Pericardium fibroblast (primary cell): ENCODE data around the genes AKIP1 and NRIP3.

- RAMPAGE, long total RNA = no peak
Measured at GRCh38 chr11:8738365-8738942, 55.9 kb downstream of the RPL27A start.

DNA sequence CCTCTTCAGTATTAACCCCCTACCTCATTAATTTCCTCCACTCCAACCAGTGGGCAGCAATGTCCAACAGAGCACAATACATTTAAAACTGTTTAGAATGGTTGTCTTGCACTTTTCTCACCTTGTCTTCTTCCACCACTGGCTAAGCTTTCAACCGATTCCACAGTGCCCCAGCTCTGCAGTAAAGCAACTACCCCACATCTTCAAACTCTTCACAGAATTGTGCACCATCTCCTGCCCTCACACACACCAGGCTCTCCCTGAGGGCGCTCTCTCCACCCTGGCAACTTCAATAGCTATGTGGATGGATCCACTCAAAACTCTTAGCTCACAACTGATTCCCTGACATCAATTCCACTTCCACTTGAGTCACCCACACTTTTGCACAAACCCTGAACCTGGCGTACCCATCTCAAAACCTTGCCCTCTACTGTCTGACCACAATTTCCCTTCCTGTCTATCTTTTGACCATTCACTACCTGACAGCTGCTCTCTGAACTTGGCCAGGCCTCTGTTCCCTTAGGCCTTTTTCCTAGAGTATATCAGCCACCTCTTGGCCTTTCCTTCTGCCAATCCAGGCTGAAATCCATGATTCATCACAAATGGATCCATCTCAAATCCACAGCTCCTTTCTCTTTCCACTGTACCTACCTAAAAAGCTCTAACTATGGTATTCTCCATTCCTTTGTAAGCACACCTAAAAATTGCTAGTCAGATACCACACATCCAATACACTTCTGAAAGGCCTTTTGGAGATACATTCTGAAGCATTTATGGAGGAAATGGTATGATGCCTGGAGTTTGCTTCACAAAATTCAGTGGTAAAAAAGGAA, 21.9 kb downstream of the DENND2B start:
- RAMPAGE, long total RNA = no peak

DNA sequence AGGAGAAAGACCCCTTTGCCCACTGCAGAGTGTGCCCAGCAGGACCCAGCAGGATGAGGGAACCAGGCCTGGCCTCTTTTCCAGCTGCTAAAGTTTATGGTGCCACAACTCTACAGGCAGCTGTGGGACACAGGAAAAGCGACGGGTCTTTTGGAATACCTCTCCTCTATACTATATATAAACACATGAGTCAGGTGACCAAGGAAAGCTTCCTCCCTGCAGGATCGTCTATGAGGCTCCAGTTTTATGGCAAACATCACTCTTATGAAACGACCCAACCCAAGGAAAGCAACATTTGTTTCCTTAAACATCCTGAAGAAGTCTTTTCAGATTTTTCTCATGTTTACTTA, 2.3 kb downstream of the DENND2B start:
- RAMPAGE, long total RNA = no peak

DNA sequence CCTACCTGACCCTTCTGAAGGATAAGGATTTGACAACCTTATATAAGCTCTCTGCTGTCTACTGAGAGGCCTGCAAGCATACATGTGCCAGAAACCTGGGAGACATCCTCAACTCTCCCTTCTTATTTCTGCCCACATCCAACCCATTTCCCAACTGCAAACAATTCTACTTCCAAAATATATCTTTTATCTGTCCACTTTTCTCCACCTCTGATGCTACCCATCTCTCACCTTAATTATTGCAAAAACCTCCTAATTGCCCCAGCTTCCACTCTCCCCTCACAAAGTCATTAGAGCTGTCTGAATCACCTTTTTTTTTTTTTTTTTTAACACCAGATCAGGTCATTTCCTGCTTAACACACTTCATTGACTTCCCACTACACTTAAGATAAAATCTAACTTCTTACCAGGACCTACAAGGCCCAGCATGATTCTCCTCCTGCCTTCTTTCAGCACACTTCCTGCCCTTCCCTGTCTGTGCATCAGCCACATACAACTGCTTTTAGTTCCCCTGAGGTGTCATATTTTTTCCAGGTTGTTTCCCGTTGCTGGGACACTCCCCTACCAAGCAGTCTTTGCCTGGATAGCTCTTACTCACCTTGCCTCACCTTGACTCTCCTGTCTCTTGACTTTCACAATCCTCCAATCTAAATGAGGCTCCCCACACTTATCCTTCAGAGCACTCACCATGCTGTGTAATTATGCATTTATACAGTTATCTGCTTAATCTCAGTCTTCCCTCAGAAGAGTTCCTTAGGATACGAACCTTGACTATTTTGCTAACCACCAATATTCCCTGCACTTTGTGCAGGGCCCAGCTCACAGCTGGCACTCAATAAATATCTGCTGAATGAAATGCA, 3.7 kb upstream of the DENND2B start:
- RAMPAGE, long total RNA = no peak

DNA sequence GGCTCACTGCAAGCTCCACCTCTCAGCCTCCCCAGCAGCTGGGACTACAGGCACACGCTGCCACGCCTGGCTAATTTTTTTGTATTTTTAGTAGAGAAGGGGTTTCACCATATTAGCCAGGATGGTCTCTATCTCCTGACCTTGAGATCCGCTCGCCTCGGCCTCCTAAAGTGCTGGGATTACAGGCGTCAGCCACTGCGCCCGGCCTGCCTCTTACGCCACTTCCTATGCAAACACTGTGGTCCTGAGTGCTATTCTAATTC, 47.7 kb upstream of the AKIP1 start:
- RAMPAGE, long total RNA = no peak

GRCh38 chr11:8910709-8911932, at the start of gene AKIP1:
AKIP1 (plus strand) TSS chr11:8911189.
- RAMPAGE, long total RNA = start-site peak on the plus strand at chr11:8911131-8911223, 289 and 123 reads in 2 replicates; start-site peak on the plus strand at chr11:8911339-8911397, 15 and 15 reads in 2 replicates

GRCh38 chr11:9003362-9004302, at the start of gene NRIP3:
NRIP3 (minus strand) TSS chr11:9004001.
- RAMPAGE, long total RNA = no peak

DNA sequence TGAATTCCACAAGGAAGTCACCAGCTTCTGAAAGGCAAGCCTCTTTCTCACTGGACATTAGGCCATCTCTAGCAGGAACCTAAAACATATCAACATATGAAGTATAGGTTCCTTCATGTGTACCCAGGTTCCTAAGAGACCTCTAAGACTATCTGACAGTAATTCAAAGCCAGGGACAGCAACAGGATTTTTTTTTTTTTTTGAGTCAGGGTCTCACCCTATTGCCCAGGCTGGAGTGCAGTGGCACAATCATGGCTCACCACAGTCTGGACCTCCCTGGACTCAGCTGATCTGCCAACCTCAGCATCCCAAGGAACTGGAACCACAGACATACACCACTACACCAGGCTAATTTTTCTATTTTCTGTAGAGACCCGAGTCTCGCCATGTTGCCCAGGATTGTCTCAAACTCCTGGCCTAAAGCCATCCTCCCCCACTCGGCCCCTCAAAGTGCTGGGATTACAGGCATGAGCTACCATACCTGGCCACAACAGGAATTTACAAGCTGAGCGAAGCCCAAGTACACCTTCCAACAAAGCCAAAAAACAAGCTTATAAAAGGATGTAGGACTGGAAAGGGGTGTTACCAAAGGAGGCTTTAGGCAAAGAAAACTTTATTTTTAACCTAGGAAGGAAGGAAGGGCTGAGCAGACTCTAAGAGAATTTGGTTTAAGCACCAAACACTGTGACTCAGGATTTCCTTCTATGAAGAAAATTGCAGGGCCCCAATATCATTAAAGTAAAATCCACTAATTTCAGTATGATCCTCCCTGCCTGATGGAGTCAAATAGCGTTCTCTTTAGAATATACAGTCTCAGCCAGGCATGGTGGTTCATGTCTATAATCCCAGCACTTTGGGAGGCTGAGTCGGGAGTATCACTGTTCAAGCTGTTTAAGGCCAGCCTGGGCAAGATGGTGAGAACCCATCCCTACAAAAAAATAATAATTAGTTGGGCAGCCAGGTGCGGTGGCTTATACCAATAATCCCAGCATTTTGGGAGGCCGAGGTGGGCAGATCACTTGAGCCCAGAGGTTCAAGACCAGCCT, 12.2 kb downstream of the DENND5A start:
- RAMPAGE, long total RNA = no peak

GRCh38 chr11:9410403-9410896, 26.0 kb downstream of the IPO7 start:
- RAMPAGE, long total RNA = no peak

DNA sequence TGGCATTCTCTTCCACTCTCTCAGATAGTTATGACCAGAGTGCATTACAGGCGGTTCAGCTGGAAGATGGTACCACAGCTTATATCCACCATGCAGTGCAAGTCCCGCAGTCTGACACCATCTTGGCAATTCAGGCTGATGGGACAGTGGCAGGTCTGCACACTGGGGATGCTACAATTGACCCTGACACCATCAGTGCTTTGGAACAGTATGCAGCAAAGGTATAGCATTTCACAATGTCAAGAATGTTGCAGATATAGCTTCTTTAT, 17.5 kb downstream of the ZNF143 start:
- RAMPAGE, long total RNA = no peak

DNA sequence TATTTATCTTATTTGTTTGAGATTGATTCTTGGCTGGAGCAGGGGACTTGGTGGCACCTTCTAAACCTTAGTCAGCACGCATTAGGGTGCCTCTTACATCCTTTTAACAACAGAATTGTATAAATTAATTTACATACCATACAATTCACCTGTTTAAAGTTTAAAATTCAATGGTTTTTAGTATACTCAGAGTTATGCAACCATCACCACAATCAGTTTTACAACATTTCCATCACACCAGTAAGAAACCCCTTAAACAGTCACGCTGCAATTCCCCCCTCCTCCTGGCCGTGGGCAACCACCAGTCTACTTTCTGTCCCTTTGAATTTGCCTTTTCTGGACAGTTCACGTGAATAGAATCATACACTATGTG, 20.2 kb upstream of the SWAP70 start:
- RAMPAGE, long total RNA = no peak

DNA sequence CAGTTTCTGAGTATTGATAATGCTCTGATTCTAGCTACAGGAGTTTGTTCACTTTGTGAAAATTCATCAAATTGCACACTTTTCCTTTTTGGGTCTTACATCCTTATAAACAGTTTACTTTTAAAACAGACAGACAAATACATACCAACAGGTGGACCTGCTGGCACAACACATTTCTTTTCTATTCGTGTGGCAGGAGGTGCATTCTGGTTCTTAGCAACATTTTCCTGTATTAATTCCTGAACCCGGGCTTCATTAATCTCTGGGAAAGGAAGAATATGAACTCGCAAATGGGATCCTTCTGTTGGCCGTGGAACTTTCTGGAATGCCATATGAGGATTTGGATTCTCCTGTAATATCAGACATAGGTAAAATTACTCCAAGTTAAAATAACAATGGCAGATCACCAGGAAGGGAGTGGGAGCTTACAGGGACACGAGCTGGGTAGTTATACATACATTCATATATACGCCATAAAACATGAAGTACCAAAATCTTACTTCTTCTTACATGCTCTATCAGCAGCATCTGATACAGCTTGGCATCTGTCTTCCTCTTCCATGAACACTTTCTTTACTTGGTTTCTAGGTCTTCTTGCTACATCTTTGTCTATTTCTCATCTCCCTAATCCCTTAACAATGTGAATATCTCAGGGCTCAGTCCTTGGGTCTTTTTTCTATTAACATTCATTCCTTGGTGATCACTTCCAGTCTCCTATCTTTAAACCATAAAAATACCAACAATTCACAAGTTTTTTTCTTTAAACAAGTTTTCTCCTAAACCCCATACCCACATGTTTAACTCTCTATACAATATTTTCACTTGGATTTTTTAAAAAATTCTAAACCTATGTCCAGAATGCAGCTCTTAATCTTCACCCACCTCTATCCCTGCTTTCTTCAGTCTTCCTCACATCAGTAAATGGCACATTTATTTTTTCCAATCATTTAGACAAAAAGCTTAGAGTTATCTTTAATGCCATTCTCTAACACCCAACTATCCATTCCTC, 304.6 kb downstream of the SWAP70 start:
- RAMPAGE, long total RNA = no peak

DNA sequence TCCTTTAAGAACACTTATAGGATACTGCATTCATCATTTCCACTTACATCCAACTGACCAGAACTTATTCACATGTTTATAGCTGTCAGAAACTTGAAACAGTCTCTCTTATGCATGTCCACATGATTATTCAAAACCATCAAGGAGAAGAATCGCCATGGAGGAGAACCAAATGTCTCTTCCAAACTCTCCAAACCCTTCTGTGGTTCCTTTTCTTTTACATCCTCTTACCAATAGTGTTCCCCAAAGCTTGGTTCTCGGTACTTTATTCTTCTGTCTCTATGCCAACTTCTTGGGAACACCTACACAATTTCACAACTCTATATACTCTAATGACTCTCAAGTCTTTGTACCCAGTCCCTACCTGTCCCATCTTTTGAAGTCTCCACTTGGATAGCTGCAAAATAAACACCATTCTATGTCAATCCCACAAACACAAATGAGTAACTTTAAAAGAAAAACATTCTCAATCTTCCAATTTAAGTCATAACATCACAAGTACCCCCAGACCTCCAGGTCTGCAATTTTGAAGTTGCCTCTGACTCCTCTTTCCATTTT, 12.6 kb downstream of the SBF2 start:
- RAMPAGE, long total RNA = no peak

- RAMPAGE, long total RNA = no peak
Measured at GRCh38 chr11:10292106-10292601, 1.9 kb downstream of the SBF2 start.

GRCh38 chr11:10295146-10296005, 1.4 kb upstream of the SBF2 start:
- RAMPAGE, long total RNA = no peak

DNA sequence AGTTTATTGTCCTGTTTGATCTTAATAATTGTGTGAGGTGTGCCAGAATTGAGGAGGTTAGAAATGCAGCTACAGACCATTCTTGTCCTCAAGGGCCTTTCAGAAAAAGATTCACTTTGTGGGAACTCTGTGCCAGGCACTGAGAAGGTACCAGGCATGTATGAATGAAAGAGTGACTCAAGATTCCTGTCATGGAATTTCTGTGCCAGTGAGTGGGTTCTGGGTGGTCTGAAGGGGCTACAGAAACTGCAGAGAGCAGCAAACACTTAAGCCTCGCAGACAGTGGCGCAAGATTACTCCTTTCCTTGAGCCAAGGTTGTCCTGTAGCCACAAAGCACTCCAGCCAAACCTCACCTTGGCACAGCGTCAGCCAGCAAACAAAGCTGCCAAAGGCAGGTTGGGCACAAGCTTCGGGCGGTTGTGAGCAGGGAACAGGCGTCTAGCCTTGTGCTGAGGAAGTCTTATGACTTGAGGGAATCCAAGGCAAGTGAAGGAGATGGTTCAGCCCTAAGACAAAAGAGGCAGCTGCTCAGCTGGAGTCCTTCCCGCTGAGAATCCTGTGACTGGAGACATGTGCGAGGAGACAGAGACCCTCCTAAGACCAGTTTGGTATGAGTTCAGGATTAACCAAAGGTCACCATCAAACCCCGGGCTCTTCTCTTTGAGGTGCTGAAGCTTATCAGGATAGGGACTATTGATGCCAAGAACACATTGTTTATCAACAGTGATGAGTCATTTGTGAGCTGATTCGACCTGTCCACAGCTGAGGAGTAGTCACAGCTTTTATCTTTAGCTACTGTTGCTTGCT, 4.3 kb downstream of the ADM start:
- RAMPAGE, long total RNA = no peak

GRCh38 chr11:10310321-10310778, 5.5 kb downstream of the ADM start:
- RAMPAGE, long total RNA = no peak

DNA sequence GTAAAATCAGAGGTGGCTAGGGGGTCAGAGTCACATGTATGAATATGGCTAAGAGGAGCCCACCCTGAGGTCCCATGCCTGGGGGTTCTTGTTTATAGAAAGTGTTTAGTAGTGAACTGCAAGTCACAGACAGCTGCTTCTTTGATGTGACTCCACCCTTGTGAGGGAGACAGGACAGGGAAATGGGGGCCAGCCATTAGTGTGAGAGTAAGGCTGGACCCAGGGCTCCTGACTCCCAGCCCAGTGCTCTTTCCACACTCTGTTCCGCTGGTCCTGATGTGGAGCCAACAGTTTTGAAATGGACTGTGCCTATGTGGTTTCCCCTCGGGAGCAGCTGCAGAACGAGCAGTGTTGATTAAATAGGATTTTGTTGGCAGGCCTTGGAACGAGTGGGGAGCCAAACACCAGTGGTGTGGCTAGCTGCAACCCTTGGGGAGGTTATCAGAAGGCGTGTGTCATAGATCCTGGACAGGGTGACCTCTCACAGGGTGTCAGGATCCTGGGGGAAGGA, 66.6 kb upstream of the AMPD3 start:
- RAMPAGE, long total RNA = no peak

DNA sequence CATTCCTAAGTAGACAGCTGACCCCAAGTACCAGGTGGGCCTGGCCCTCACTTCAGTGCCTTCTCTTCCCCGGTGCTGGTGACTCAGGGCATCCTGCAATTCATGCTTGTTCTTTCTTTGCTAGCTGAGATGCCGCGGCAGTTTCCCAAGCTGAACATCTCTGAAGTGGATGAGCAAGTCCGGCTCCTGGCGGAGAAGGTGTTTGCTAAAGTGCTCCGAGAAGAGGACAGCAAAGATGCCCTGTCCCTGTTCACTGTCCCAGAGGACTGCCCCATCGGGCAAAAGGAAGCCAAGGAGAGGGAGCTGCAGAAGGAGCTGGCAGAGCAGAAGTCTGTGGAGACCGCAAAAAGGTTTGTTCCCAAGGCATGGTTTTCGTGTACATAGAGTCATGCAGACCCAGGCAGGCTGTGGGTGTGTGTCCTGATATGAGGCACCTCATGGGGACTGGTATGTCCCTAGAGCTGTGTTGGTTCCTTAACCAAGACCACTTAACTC, 6.4 kb downstream of the AMPD3 start:
- RAMPAGE, long total RNA = no peak

DNA sequence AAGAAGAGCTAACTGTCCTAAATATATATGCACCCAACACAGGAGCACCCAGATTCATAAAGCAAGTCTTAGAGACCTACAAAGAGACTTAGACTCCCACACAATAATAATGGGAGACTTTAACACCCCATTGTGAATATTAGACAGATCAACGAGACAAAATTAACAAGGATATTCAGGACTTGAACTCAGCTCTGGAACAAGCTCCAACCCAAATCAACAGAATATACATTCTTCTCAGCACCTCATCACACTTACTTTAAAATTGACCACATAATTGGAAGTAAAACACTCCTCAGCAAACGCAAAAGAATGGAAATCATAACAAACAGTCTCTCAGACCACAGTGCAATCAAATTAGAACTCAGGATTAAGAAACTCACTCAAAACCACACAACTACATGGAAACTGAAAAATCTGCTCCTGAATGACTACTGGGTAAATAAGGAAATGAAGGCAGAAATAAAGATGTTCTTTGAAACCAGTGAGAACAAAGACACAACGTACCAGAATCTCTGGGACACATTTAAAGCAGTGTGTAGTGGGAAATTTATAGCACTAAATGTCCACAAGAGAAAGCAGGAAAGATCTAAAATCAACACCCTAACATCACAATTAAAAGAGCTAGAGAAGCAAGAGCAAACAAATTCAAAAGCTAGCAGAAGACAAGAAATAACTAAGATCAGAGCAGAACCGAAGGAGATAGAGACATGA, 13.6 kb downstream of the AMPD3 start:
- RAMPAGE, long total RNA = no peak